ENCODE data around the gene ATIC.

GRCh38 chr2:210555527-210555815 lies 928 bp upstream of the CPS1 start:
- PRO-cap = no peak
- RAMPAGE, long total RNA = no peak

DNA sequence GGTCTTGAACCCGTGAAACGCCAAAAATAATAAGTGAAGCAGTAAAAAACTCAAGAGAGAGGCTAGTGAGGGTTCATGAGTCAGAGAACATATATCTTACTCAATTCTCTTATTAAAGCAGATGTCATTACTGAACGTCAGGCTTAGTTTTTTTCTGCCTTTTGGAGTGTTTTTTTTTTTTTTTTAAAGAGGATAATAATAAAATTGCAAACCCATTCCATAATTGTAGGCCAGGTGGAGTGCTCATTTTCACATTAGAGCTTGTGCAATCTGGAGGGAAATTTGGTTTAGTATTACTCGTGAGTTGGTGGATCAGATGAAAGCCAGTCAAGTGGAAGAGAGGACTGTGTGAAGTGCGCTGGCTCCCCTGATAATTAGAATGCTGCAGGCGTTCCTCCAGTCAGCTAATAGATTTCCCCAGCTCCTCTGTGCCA lies 74.5 kb downstream of the CPS1 start:
- PRO-cap = no peak
- RAMPAGE, long total RNA = no peak

- PRO-cap = no peak
- RAMPAGE, long total RNA = no peak
These were observed 238.7 kb downstream of the IKZF2 start for GRCh38 chr2:212912633-212913190.

DNA sequence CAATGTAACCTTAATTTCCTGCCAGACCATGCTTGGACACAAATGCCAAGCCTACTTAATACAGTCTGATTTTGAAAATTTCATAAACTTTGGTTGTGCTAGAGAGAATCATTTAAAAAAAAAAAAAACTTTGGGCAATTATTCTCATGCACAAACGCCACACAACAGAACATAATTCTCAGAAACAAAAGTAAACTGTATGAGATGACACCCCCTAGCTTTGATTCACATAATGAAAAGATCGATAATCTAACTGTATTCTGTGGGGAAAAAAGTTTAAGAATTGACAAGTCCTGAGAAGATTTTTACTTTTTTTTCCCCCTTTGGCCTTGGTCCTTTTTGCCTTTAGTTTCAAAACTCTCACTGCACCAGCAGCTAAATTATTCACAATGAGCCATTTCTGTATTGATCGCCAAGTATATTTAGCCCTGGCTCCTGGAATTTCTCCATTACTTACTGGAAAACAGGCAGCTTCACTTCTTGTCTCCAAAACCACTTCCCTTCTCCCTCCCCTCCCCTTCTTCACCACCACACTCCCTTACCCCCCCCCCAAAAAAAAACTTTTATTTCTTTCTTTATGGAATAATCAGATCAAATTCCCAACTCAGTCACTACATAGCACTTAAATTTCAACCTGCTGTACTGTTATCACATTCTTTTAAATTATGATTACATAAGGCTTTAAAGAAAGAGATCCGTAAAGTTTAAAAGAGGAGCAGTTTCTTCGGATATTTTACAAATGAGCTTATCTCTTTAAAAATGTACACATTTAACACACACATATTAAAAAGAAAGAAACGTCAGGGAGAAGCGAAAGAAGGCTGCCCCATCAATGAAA lies 2.0 kb downstream of the IKZF2 start:
- PRO-cap = no peak
- RAMPAGE, long total RNA = no peak

DNA sequence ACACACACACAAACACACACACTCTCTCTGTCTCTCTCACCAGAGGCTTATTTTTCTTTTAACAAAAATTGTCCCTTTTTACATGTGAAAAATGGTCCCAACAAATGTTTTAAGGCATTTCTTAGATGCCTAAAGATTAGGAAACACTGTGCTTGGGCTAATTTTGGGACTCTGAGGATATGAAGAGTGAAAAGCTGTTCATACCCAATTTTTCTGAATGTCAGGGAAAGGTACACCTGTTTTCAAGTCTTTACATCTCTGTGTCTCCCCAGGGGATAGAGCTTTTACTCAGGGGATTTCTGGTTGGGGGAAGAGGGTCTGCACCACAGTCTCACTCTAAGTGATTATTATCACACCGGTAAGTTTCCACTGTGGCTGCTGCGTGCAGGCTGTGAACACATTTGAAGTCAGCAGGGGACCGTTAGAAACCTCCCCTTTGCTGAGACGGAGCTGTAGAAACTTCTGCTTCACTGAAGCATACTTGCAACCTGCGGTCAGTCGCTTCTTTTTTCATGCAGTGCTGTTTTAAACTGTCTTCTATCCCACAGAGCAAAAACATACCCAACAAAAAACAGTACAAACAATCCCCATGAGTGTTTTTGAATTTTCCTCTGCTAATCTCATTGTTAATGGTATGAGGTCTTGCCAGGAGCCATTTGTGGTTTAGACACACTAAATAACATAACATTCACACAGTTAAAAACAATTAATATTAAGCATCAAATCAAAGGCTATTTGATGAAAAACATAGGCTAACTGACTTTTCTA lies 51.2 kb upstream of the SPAG16 start:
- PRO-cap = no peak
- RAMPAGE, long total RNA = no peak

DNA sequence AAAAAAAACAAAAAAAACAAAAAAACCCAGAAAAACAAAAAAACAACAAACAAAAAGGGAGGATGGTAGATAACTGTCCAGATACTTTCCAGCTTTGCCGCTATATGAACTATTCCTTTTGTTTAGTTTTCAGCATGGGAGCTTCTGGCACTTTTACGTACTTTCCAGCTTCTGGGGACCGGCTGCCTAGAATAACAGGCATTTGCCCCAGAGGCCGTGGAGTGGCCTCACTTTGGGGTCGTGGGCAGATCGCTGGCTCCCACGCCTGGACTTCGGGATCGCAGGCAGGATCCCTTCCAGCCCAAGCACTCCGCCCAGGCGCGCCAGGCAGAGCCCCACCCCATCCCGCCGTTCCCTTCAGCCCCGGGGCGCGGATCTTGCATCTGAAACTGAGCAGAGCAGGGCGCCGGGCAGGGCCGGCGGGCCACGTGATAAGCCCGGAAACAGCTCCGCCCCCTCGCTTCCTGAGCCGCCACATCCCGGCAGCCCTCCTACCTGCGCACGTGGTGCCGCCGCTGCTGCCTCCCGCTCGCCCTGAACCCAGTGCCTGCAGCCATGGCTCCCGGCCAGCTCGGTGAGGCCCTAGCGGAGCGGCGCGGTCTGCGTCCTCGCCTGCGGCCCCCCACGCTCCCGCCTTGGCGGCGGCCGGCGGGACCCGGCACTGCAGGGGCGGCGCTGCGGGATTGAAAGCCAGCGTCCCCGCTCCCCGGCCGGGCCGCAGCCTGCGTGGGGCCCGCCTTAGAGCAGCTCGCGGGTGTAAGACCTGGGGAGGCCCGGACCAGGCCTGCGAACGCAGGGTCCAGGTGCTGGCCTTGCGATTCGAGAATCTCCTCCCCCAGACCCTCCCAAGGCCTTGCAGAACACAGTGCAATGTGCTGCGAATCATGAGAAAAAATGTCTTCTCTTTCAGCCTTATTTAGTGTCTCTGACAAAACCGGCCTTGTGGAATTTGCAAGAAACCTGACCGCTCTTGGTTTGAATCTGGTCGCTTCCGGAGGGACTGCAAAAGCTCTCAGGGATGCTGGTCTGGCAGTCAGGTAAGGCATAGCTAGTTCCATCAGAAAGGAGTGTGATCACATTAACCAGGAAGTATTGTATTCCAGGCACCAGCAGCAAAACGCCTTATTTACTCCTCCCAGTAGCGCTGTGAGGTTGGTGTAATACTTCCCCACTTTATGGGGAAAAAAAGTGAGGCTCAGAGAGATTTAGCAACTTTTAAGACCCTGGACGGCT lies at the start of gene ATIC:
TSS of gene ATIC (plus strand) at position 472 of the 1,233 bp plus-strand sequence.
- PRO-cap = bidirectional peak, plus-strand start at position 498 of the sequence, minus-strand start at position 379 of the sequence
- RAMPAGE, long total RNA = start-site peak on the plus strand centred at position 490 of the sequence, 9 bp wide, 38 reads

DNA sequence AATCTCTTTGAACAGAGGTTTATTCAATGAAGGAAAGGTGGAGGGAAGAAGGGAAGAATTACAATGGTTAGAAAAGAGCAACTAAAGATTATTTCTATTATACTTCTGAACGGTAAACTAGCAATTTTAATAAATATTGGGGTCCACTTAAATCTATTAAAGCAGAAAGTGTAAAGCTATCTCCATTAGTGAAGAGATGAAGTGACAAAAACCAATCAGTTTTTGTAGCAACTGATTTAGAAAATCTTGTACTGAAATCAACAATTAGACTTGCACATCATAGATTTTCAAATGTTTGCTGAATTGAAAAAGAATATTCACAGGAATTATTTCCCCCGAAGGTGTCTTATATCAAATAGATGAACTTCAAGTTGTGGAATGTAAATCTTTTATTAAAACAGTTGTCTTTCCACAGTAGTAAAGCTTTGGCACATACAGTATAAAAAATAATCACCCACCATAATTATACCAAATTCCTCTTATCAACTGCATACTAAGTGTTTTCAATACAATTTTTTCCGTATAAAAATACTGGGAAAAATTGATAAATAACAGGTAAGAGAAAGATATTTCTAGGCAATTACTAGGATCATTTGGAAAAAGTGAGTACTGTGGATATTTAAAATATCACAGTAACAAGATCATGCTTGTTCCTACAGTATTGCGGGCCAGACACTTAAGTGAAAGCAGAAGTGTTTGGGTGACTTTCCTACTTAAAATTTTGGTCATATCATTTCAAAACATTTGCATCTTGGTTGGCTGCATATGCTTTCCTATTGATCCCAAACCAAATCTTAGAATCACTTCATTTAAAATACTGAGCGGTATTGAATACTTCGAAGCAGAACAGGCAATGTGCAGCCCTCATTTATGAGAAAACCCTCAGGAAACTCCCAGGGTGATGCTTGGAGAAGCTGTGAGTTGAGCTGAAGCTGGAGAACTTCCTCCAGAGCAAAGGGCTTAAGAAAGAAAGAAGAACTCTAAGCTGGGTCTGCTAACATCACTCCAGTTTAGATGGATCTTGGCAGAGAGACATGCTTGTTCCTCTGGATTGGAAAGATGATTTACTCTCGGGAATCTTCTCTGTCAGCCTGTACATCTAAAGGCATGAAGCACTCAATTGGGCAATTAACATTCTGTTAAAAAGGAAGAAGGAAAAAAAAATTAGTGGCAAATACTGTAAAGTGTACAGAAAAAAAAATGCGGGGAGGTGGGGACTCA lies 49.0 kb downstream of the ATIC start:
- PRO-cap = no peak
- RAMPAGE, long total RNA = no peak

DNA sequence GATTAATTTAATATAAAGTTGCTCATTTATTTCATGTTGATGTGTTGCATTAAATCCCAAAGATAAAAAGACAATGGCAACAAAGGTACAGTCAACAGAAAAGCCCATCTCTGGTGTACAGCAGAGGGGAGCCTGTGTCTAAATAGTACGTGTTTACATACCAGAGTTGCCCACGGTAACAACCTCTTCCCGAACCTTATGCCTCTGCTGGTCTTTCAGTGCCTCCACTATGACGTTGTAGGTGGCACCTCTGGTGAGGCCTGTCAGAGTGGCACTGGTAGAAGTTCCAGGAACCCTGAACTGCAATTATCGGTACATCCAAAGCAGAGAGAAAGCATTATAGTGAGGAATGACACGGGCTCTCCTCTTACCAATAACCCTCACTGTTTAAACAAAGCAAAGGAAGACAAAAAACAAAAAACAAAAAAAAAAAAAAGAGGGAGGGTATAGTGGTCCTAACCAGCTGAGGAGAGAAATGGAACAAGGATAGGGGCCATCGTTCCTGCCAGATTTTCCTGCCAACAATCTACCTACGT lies 58.3 kb downstream of the ATIC start:
- PRO-cap = no peak
- RAMPAGE, long total RNA = no peak

DNA sequence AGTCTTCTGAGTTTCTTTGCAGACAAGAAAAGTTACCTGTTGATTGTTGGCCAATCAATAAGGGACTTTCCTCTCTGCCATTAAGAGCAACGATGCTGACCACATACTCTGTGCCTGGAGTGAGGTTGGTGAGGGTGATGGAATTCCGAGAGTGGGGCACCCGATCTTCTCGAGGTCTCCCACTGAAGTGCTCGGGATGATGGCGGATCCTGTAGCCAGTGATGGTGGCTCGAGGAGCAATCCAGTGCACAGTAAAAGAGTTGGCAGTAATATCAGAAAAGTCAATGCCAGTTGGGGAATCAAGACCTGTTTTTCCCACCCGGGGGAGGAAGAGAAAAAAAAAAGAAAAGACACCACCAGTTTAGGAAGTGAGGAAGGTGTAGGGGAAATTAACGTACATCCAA lies 49.2 kb downstream of the FN1 start:
- PRO-cap = no peak
- RAMPAGE, long total RNA = no peak

- PRO-cap = no peak
- RAMPAGE, long total RNA = no peak
These were observed 186.2 kb downstream of the MREG start for GRCh38 chr2:215827266-215827513.

GRCh38 chr2:215999876-216000297 lies 13.5 kb downstream of the MREG start:
- PRO-cap = no peak
- RAMPAGE, long total RNA = no peak

- PRO-cap = no peak
- RAMPAGE, long total RNA = no peak
These were observed 2.0 kb downstream of the TMEM169 start for GRCh38 chr2:216083506-216084402.

DNA sequence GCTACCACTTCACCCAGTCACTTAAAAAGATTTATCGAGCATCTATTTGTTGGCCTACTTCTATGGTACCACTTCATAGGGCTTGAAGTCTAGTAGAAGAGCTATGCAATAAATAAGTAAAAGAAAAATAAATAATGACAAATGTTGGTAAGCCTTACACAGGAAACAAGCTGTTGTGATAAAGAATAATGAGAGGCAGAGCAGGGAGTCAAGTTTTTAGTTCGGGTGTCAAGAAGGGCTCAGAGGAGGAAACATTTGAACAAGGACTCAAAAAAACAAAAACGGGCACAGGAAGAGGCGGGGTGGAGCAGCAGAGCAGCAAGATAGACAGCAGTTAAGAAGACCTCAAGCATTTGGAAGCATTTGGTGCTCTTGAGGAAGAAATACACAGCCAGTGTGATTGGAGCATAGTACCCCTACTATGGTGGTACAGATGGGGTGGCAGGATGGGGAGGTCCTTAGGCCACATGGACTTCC lies 2.8 kb downstream of the TMEM169 start:
- PRO-cap = no peak
- RAMPAGE, long total RNA = no peak

GRCh38 chr2:216125045-216125250 lies 15.8 kb downstream of the XRCC5 start:
- PRO-cap = no peak
- RAMPAGE, long total RNA = no peak

DNA sequence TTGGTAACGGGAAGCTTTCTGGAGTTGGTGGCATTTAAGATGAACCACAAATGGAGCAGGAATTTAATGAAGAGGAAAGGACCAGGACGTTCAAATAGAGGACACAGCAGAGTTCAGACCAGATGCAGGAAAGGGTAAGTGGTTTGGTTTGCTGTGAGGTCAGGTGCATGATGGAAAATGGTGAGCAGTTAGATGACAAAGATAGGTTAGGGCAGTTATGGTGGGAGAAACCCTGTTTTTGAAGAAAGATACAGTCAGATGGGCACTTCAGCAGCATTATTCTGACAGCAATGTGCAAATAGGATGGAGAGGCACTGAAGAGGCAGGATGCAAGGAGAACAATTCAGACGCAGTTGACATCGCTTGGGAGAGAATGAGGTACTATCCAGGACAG lies 111.5 kb downstream of the XRCC5 start:
- PRO-cap = no peak
- RAMPAGE, long total RNA = no peak

GRCh38 chr2:216447316-216447838 lies 35.1 kb downstream of the SMARCAL1 start:
- PRO-cap = no peak
- RAMPAGE, long total RNA = no peak

- PRO-cap = no peak
- RAMPAGE, long total RNA = no peak
These were observed 42.7 kb upstream of the RPL37A start for GRCh38 chr2:216455865-216456394.

GRCh38 chr2:216486602-216487258 lies 11.9 kb upstream of the RPL37A start:
- PRO-cap = no peak
- RAMPAGE, long total RNA = no peak

- PRO-cap = no peak
- RAMPAGE, long total RNA = no peak
These were observed 1.3 kb downstream of the RPL37A start for GRCh38 chr2:216499671-216500628.

GRCh38 chr2:216555123-216555500 lies 56.5 kb downstream of the RPL37A start:
- PRO-cap = no peak
- RAMPAGE, long total RNA = no peak

All from vagina (tissue), 1 donor.